ENCODE data around the genes BCOR, ATP6AP2 and CXorf38.

- RRBS, result no CpG with 5 or more reads among the region's 5 CpGs
Measured at GRCh38 chrX:38637301-38637813, 76.0 kb downstream of the TSPAN7 start.

DNA sequence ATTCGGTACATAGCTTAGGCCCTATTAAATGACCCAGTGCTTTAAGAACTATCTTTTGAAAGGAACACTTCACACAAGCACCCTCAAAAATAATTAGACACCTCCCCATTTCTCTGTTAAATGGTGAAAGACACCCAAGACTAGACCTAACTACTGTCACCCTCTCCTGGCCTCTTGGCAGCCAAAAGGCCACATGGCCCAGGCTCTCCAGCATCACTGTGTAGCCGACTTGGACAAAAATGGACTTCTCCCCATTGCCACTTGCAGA is 1.9 kb downstream of the MID1IP1 start:
- RRBS, result no CpG with 5 or more reads among the region's 2 CpGs

GRCh38 chrX:38803497-38804540 is 2.6 kb downstream of the MID1IP1 start:
- RRBS, result 0% methylated on average over 3 of the region's 73 CpGs

- RRBS, result no CpG with 5 or more reads among the region's 8 CpGs
Measured at GRCh38 chrX:39767400-39767725, 330.4 kb downstream of the BCOR start.

- RRBS, result no CpG with 5 or more reads among the region's 9 CpGs
Measured at GRCh38 chrX:39787865-39788377, 309.8 kb downstream of the BCOR start.

DNA sequence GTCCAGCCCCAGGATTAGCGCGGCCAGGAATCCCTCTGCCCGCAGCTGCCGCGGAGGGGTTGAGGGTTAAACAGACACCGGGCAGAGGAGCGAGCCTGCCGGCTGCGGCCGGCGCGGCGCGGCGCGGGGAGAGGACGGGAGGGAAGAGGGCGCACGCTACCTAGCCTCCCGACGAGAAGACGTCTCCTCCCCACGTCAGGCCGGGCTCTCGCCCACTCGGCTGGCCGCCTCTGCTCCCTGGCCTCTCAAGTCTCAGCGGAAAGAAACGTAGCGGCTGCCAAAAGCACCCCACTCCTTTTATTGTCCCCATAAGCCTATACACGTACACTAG is 85.4 kb downstream of the BCOR start:
- RRBS, result no CpG with 5 or more reads among the region's 31 CpGs

DNA sequence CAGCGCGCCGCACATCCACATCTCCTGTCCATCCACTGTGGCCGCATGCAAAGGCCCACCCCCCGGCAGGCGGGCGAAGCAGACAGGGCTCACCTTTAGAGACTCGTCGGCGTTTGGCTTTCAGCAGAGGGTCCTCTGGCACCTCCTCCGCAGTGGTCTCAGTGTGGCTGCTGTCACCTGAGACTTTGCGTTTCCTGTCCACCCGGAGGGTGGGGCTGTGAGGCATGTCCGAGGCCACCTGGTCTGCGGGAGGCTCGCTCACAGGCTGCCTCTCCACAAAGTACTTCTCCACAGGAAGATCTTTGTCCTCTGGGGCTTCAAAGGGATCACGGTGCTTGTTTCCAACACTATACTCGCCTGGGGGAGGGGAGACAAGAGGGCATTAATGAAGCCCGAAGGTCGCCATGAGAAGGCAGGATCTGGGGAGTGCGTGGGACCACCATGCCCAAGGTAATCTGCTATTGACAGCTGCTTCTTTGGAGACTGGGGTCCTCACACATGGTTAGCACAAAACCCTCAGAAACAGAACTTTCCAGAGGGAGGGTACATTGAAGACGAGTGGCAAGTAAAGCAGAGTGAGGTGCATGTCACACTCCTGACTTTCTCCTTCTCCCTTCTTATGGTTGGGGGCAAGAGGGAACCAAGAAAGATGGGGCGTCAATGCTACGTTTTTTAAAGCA is 33.4 kb downstream of the BCOR start:
- RRBS, result no CpG with 5 or more reads among the region's 24 CpGs

GRCh38 chrX:40082473-40083230 is 15.1 kb downstream of the BCOR start:
- RRBS, result no CpG with 5 or more reads among the region's 16 CpGs

GRCh38 chrX:40091686-40092495 is 5.9 kb downstream of the BCOR start:
- RRBS, result 86% methylated on average over 27 of the region's 73 CpGs

DNA sequence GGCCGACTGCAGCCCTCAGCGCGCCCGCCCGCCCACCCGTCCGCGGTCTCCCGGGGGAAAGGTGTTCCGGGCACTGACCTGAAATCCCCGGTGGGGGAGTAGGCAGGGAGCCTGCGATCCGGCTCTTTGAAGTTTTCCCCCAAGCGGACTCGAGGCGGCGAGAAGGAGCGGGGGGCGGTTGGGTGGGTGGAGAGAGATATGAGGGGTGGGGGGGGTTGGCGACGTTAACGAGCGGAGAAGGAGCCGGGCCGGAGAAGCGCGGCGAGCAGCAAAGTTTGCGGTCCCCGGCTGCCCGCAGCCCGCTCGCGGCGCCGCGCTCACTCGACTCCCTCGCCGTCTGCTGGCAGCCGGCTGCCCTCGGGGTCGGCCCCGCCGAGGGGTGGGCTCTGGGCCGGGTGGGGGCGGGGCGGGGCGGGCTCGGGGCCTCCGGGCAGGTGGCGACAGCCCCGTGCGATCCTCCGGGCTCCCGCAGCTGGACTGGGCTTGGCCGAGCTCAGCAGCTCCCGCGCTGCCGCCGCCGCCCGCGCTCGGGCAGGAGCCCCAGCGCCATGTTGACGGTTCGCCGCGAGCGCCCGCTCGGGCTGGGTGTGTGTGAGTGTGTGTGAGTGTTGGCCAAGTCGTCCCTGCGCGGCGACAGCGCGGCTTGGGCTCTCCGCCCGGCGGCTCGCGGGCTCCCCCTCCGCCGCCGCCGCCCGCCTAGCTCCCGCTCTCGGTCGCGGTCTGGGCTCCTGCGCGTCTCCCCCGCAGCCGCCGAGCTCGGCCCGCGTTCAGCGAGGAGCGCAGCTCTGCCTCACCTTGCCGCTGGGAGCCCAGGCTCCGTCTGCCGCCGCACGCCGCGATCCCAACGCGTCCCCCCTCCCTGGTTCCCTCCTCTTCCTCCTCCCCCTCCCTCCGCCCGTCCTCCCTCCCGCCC is at the start of gene BCOR:
TSS of gene BCOR (minus strand) at position 822 of the 913 bp plus-strand sequence.
- RRBS, result 1% methylated on average over 25 of the region's 115 CpGs

DNA sequence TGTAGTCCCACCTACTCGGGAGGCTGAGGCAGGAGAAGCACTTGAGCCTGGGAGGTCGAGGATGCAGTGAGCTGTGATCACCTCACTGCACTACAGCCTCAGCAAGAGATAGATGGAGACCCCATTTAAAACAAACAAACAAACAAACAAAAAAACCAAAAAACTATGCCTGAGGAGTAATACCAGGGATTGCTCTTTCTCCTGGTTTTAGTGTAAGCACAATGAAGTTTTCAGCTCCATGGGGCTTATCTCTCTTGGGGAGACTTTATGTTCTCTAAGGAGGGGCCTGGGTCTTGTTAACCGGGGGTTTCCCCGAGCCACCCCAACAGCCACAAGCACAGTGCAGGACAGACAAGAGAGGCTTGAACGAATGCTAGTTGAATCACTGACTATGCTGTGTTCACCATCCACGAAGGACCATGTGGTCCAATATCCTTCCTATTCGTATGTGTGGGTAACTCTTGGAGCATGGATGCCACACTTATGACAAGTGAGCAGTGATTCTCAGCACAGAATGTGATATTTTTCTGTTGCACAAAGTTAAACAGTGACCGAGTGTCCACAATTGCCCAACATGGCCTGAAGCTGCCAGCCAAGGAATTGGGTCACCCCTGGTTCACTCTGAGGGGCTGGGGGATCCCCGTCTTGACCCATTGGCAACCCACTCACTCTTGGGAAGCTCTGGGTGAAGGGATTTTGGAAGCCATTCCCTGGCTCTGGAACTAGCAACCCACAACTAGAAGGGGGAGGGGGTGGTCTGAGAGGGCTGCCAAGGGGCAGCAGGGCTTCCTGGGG is 42.8 kb upstream of the BCOR start:
- RRBS, result no CpG with 5 or more reads among the region's 9 CpGs

DNA sequence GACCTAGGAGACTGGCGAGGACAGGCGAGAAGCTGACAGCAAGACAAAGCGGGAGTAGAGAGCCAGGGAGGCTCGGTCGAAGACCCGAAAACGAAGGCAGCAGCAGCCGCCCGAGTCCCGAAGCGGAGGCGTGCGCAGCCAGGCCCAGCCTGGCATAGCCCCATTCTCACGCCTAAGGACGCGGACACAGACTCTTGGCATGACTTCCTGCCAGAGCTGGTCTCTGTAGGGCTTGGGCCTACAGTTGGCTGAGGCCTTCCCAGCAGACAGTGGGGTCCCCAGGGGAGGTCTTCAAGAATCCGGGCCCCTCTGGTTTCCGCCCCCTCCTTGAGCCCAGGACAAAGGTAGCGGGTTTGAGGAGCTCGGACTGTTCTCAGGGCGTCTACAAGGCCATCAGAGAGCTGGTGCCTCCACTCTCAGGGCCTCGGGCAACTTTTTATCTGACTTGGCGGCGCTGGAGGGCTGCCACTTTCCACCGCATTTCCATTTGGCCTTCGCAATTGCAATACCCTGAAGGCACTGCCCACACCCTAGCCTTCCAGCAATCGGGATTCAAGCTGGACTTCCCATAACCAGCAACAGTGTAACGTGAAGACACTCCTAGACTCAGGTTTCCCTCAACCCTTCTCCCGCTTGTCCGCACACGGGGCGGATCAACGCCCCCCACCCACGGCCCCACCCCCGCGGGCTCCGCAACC is 50.0 kb upstream of the BCOR start:
- RRBS, result no CpG with 5 or more reads among the region's 37 CpGs

DNA sequence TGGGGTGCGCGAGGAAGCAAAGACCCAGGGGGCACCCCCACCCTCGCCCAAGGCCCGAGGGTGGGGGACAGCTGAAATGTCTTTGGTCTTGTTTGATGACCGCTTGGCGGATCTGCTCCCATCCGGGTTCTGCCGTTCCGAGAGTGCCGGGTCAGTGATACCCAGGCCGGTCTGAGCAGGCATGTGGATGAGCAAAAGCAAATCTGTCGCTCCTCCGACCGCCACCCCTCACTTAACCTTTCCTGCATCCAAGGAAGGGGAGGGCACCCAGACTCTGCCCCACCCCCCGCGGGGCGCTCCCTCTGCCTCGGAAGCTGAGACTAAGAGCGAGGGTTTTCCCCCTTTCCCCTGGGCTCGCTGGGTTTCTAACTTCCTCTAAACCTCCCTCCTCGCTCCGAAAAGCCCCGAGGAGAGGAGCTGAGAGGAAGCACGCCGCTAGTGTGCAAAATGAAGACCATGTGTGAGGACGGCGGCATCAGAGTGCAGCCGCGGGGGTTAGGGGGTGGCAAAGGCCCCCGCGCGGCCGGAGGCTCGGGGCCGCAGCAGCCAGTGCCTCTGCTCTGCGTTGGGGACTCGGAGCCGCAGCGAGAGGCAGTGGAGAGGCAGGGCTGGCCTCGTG is 55.6 kb upstream of the BCOR start:
- RRBS, result no CpG with 5 or more reads among the region's 40 CpGs

- RRBS, result under 1% methylated on average over 21 of the region's 80 CpGs
Measured at GRCh38 chrX:40580837-40581900, at the start of gene ATP6AP2. Gene ATP6AP2, plus strand, starts transcription at chrX:40580970.

DNA sequence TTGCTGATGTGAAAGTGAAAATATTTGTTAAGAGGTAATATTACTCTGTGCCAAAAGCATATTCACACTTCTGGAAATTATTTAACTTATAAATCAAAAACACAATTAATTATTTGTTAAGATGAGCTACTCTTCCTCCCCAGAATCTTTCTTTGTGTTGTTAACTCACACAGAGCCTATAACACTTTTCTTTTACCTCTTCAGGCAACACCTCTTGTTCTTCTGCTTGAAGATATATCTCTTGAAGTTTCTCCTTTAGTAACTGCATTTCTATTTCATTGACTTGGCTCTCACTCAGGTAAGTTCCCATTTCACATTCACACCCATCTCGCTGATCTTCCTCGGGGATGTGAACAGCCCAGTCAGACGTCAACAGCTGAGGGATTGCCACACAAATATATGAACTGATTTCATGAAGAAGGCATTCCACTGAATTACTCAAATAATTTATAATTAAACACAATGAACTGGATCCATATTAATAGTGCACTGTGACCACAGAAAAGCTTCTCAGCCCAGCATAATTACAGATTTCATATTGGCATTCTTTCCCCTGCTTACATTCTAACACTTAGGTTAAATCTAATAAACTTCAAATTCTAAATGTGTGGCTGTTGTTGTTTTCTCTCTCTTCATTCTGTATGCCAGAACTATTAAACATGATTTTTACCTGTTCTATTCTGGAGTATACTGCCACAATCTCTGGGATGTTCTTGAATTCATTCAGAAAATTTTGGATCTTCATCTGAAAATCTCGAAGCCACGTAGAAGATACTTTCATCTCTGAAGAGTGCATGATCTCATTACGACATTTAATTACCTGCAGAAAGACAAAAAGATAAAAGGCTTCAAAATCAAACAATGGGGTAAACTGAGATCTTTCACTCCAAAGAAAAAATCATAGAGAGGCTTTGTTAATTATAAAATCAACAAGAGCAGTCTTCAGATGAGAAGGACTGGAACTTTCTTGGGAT is 10.7 kb downstream of the CXorf38 start:
- RRBS, result no CpG with 5 or more reads among the region's 6 CpGs

DNA sequence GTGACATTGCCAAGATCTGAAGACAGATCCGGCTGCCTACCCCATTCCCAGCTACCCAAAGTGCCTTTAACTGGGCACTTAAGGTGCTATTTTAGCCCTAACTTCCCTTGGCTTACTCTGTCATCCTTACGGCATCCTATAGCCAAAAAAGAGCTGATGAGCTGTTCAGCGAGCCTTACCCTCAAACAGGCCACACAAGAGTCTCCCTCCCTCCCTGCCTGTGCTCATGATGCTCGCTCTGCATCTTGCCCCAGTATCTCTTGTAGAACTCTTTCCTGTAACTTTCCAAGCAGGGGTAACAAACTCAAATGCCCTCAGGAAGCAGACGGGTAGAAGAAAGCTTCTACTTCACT is 896 bp downstream of the CXorf38 start:
- RRBS, result no CpG with 5 or more reads among the region's 5 CpGs

- RRBS, result 3% methylated on average over 2 of the region's 68 CpGs
Measured at GRCh38 chrX:40646842-40647624, at the start of gene CXorf38. Gene CXorf38, minus strand, starts transcription at chrX:40647561.

DNA sequence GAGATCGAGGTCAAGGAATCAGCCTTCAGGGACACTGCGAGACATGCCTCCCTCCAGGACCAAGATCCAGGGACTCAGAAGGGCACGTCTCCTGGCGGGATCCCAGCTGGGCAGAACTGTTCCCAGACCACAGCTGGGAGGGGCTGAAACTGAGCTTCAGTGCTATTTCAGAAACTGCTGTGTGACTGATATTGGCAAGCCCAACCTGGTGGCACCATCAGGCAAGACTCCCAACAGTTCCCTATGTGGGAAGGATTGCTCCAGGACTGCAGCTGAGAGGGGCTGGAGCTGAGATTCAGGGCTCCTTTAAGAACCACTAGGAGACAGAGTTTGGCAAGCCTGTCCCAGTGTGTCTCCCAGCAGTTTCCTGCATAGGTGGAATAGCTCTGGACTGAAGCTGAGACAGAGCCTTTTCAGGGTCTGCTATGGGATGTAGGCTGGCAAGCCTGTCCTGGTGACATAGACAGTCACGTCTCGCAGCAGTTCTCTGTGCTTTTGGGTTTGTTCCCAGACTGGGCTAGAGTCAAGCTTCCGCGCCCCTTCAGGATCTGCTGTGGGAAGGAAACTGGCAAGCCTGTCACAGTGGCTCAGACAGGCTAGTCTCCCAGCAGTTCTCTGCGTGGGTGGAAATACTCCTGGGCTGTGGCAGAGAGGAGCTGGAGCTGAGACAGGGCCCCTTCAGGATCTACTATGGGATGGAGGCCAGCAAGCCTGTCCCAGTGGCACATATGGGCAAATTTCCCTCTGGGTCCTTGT is 20.1 kb upstream of the MED14 start:
- RRBS, result no CpG with 5 or more reads among the region's 9 CpGs

DNA sequence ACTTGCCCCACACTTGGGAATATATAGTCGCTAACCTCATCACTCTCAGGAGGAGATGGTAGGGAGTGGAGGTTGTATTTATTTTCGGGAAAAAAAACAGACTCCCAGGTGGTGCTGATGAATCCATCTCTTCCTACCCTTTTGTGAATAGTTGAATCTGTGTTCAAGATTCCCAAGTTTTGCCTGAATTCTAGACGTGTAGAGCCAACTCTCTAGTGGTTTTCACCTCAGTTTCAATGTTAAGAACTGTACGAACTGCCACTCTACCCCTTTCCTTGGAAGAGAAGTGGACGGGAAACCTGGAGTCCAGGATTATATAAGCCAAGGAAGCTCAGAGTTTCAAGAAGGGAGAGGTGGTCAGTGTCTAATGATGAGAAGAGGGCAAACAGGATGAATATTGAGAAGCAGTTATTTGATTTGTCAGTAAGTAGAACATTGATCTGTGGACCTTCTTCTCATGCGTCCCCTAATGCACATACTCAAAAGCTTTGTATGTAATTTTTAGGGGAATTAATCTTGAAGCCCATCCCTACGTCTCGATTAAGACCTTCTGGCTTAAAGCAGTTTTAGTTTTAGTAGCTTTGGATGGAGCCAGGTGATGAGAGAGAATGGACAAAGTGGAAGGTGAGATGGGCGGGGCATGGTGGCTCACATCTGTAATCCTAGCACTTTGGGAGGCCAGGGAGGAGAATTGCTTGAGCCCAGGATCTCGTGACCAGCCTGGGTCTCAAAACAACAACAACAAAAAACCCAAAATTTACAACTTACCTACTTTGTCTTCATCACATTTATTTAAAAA is 33.6 kb downstream of the USP9X start:
- RRBS, result no CpG with 5 or more reads among the region's 10 CpGs

DNA sequence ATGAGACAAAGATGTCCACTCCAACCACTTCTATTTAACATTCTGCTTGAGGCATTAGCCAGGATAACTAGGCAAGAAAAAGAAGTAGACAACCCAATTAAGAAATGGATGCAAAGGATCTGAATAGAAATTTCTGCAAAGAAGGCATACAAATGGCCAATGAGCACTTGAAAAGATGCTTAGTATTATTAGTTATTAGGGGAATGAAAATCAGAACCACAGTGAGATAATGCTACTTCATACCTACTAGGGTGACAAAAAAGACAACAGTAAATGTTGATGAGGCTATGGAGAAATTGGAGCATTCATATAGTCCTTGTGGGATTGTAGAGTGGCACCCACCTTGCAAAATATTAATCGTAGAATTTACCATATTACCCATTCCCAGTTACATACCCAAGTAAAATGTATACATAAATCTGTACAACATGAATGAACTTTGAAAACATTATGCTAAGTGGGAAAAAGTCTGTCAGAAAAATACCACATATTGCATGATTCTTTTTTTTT is 73.8 kb downstream of the USP9X start:
- RRBS, result no CpG with 5 or more reads among the region's 1 CpG

Measured in GM12891 (cell line).